ENCODE measurements around a stretch of chr2.

GRCh38 chr2:184425489-184425813, 172.9 kb upstream of the ZNF804A start:
- PRO-cap, result no peak

GRCh38 chr2:185407206-185407700, 331.4 kb upstream of the FSIP2 start:
- PRO-cap, result no peak

- PRO-cap, result no peak
Observed at GRCh38 chr2:185424798-185425606, 313.6 kb upstream of the FSIP2 start.

- PRO-cap, result no peak
Observed at GRCh38 chr2:186508558-186508787, 22.4 kb downstream of the ZC3H15 start.

- PRO-cap, result no peak
Observed at GRCh38 chr2:186625329-186625890, 35.6 kb downstream of the ITGAV start.

DNA sequence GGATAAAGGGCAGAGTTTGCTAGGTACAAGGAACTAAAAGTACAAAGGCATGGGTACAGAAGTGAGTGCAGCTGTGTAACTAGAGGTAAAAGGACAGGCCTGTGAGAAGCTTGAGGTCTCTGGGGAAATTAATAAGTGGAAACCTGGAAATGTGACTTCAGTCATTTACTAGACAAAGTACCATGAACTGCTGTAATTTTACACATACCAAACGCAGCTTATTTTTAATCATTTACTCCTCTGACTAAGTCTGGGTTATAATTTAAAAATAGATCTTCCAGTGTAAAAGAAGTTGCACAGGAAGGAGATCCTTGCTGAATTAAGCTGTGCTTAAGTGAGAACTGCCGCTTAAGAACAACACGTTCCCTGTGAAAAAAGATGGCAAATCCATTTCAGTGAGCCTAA, 44.5 kb downstream of the CALCRL start:
- PRO-cap, result no peak

GRCh38 chr2:187550858-187551538, 3.2 kb downstream of the TFPI start:
- PRO-cap, result no peak

- PRO-cap, result no peak
Observed at GRCh38 chr2:188032218-188032626, 259.5 kb upstream of the GULP1 start.

GRCh38 chr2:188142731-188142947, 149.0 kb upstream of the GULP1 start:
- PRO-cap, result no peak

- PRO-cap, result no peak
Observed at GRCh38 chr2:188786830-188787363, 187.3 kb upstream of the COL3A1 start.

- PRO-cap, result no peak
Observed at GRCh38 chr2:188891422-188891621, 82.9 kb upstream of the COL3A1 start.

DNA sequence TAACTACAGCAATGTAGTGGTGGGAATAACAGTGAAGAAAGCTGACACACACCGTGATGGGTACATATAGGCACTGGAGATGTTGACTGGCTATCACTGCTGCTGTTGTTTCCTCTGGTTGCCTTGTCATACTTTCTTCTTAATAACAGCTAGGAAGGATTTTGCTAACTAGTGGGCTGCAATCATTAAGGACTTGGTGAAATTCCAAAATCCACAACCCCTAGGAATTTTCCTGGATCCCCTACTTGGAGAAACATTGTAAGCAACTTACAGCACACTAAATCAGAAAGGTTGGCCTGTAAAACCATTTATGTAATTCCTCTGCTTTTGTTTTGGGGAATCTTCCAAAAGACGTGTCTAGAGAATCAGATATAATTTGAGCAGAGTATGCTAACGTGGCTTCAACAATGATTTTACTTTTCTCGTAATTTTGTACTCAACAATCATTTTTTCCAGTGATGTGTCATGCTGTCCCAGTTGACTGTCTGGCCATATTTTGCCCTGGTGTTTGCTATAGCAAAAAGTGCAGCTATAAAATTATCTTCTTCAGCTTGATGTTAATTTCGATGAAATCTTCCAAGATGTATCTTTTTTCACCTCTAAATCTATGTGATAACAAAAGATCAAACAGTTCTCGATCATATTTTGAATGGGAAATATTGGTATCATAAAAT, 8.0 kb upstream of the COL3A1 start:
- PRO-cap, result no peak

DNA sequence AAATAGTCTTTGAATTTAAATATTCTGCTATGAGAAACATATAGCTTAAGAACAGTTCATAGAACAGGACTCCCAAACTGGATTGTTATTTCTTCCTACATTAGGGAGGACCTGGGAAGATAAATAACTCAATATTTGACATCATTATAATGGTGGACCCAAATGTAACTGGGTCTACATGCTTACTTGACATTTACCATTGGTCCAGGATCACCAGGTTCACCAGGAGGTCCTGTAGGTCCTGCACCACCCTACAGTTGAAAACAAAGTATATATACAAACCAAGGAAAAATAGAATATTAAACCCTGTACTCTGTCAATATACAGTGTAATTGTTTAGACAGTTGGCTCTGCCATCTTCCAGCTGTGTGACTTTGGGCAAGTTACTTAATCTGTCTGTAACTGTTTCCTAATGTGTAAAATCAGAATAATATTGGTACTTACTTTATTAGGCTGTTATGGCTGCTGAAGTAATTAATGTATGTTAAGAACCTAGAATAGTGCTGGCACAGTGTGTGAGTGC, 94.0 kb downstream of the COL5A2 start:
- PRO-cap, result no peak

DNA sequence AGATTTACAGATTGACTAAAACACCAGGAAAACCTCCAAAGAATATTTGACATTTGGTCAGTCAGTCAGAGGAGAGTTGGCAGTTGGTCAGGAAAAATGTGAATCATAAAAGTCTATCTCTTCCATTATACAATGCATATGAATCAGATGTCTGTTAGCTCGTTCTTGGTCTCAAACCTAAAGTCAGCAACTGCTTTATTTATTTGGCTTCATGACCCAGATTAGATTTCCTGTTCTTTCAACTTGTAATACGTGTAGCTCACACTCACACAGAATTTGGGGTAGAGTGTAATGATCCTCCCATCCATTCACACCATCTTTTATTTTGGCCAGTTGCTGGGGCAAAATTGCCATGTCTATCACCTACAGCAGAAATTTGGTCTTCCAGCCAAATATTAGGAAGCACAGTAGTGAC, 81.9 kb upstream of the COL5A2 start:
- PRO-cap, result no peak

DNA sequence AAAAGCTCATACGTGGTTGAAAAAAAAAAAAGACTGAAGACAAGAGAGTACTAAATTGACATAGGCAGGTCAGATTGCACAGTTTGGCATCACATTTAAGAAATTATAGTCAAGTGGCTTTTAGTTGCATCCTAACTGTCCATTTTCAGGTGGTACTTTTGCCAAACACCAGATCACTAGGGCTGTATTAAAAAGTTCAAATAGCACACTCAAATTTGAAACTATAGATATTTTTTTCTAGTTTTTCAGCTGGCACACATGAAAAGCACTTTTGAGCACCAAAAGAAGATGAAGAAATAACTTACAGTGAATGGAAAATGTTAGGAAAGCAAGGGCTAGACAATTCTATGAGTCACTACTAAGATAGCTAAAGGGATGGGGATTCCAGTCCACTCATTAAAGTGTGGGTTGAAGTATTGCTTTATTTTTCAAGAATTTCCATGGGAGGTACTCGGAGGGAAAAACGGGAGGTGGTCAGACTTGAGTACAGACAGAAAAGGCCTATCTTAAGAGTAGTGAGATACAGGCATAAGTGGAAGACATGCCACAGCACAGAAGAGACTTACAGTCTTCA, 106.6 kb upstream of the COL5A2 start:
- PRO-cap, result no peak

DNA sequence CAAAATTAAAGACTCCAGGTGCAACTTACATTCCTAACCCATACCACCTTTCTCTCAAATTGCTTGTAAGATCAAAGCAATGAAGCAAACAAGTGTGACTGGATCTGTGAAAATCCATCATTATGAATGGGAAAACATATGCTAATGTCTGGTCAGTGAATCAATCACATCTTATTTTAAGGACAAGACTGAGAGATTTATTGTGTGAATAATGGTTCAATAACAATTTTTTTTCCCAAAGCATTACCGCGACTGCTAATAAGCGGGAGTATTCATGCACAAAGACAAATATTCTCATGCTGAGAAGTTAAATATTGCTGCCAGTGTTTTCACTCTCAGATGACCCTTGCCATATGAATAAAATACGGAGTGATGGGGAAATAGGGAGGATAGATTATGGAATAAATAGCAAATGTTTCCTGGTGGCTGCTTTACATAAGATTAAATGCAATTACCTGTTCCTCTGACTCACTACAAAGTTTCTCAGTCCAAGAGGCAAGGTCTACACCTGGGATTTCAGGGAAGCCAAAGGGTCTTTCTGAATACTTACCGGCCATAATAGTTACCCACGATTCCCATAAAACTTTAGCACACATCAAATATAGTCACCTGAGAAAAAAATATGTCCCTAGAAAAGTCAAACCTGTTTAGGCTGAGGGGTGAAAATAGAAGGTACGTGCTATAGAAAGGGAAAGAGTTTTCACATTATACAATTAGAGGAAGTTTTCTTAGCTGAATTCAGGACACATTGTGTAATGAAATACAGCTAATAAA, 59.5 kb downstream of the WDR75 start:
- PRO-cap, result no peak

GRCh38 chr2:189658346-189658851, 2.9 kb upstream of the ASDURF start:
- PRO-cap, result bidirectional peak, plus-strand start at chr2:189658678, minus-strand start at chr2:189658540

DNA sequence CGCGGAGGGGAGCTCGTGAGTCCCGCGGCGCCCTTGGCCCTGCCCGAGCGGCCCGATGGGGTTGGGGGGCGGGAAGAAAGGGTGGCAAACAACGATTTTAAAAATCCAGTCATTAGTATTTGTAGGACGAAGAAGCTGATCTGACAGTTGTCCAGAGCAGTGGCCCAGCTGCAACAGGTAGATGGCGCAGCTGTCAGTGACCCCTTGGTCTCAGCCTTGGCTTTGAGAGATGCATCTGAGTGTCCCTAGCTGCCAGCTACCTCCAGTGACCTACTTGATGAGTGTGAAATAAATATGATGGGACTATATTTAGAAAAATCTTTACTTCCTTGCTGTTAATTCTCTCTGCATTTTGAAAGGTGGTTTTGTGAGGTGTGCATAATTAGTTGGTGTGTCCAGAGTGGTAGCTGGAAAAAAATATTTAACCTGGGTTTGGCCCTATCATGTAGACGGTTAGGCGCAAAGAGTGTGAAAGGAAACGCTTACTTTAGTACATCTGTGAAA, 867 bp downstream of the INPP1 start:
- PRO-cap, result no peak

DNA sequence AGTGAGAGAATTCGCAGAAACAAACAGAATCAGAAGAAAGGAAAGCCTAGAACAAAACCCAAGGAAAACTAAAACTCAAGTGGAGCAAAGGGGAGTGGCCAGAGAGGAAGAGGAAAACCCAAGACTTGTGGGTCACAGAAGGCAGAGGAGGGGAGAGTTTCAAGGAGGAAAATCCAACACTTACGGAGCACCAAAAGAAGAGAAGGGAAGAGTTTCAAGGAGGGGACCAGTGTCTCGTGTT, 1.5 kb upstream of the MFSD6 start:
- PRO-cap, result no peak

DNA sequence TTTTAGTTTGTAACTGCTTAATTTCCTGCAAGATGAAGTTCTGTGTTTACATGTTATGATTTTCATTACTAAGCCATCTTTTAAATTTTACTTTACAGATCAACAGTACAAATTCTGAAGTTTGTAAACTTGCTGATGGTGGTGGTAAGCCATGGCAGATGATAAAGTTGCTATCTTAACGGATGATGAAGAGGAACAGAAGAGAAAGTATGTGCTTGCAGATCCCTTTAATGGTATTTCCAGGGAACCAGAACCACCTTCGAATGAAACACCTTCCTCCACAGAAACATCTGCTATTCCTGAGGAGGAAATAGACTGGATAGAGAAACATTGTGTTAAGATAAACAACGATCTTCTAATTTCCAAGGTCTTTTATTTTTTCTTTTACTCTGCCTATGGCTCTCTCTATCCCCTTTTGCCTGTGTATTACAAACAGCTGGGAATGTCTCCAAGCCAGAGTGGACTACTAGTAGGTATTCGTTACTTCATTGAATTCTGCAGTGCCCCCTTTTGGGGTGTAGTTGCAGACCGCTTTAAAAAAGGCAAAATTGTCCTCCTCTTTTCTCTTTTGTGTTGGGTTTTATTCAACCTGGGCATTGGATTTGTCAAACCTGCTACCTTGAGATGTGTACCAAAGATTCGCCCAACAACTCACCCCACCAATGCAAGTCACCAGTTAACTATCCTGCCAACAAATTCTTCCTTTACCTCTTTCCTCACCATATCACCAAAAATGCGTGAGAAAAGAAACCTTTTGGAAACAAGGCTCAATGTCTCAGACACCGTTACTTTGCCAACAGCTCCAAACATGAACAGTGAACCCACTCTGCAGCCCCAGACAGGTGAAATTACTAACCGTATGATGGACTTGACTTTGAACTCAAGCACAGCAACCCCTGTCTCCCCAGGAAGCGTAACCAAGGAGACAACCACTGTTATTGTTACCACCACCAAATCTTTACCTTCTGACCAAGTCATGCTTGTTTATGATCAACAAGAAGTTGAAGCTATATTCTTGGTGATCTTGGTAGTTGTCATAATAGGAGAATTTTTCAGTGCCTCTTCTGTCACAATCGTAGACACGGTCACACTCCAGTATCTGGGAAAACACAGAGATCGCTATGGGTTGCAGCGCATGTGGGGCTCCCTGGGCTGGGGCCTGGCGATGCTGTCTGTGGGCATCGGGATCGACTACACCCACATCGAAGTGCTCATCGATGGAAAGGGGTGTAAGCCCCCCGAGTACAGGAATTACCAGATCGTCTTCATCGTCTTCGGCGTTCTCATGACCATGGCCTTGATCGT, 28.2 kb downstream of the MFSD6 start:
- PRO-cap, result no peak

All from natural killer cell (primary cell).